Heart (tissue), 3 donors: ENCODE results near the genes LRRC10B, FEN1 and ASRGL1.

GRCh38 chr11:61508386-61508895 lies at the start of gene LRRC10B:
Gene LRRC10B, plus strand, starts transcription at chr11:61508749.
- RAMPAGE, long total RNA, 2 experiments, result no peak in any of the 2 experiments

GRCh38 chr11:61588628-61589102 lies 7.8 kb upstream of the SYT7 start:
- RAMPAGE, long total RNA, 2 experiments, result no peak in any of the 2 experiments

DNA sequence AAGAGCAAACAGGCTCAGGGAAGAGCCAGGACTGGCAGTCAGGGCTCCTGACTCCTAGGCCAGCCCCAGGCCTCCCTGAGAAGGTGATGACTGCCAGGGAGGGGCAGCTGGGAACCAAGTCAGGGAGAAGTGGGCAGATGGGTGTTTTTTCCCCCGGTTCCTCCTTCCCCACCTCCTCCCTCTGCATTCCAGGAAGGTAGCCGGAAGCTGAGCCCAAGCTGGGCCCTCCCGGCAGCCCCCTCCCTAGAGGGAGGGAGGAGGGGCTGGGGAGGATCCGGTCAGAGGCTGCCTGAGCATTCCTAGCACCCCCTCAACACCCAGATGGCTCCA lies 19.6 kb downstream of the MYRF start:
- RAMPAGE, long total RNA, 2 experiments, result no peak in any of the 2 experiments

DNA sequence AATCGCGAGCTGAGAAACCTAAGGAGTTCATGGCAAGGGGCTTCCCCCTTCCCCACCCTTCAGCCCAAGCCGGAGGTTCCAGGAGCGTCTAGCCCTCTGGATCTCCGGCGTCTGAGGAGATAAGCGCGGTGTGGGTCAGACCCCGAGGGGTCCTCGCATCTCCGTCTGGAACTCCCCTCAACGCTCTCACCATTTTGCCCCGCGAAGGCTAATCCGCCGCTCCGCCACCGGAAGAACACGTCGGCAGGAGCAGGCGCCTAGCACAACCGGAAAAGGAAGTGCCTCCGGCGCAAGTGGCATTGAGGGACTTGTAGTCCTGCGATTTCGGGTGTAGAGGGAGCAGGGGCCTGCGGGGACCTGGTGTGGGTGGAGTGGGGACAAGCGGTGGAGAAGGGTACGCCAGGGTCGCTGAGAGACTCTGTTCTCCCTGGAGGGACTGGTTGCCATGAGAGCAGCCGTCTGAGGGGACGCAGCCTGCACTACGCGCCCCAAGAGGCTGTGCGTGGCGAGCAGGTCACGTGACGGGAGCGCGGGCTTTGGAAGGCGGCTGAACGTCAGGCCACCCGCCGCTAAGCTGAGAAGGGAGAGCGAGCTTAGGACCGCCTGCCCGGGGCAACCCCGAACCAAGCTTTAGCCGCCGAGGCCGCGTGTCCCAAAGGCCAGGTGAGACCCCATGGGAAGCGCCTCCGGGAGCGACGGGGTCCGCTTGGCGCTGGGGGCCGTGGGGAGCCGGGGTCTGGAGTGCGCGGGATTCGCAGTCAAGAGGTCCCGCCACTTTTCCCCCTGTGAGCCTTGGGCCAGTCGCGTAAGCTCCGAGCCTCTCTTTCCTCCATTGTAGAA lies at the start of gene FEN1:
FEN1 (plus strand) TSS at position 546 of the 840 bp plus-strand sequence.
- RAMPAGE, long total RNA, 2 experiments, result start-site peak on the plus strand in 2 of 2 experiments, centred at positions 530 to 545 of the sequence, 22 to 61 reads per replicate; start-site peak on the minus strand in 2 of 2 experiments, centred at positions 236 to 237 of the sequence, 3,195 to 5,140 reads per replicate

DNA sequence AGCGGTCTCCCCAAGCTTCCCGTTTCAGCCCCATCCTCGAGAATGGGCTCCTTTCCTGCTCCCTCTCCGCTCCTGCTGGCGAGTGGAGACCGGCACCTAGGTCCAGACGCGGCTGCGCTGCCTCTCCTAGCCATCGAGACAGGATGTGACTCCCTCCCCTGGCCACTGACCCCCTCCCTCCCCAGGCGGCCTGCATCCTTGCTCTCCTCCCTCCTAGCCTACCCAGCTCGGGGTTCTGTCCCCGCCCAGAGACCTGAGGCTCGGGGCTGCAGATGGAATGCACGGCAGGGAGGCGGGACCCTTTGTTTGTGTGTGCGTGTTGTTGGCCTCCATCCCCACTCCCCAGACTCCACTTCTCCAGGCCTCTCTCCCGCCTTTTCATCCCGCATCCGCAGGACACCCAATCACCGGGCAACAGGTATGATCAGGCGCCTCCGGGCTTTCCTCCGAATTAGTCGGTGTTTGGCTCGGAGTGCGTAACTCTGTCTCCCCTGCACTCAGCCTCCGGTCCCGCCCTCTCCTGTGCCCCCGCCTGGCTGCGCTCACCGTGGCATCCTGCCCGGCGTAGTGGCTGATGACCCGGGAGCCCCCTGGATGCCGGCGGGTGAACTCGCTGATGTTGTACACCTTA lies 679 bp downstream of the FADS1 start:
- RAMPAGE, long total RNA, 2 experiments, result no peak in any of the 2 experiments

GRCh38 chr11:61827506-61827721 lies 686 bp upstream of the FADS2 start:
- RAMPAGE, long total RNA, 2 experiments, result no peak in any of the 2 experiments

- RAMPAGE, long total RNA, 2 experiments, result no peak in any of the 2 experiments
Observed at GRCh38 chr11:61910732-61911267, 6.6 kb downstream of the RAB3IL1 start.

DNA sequence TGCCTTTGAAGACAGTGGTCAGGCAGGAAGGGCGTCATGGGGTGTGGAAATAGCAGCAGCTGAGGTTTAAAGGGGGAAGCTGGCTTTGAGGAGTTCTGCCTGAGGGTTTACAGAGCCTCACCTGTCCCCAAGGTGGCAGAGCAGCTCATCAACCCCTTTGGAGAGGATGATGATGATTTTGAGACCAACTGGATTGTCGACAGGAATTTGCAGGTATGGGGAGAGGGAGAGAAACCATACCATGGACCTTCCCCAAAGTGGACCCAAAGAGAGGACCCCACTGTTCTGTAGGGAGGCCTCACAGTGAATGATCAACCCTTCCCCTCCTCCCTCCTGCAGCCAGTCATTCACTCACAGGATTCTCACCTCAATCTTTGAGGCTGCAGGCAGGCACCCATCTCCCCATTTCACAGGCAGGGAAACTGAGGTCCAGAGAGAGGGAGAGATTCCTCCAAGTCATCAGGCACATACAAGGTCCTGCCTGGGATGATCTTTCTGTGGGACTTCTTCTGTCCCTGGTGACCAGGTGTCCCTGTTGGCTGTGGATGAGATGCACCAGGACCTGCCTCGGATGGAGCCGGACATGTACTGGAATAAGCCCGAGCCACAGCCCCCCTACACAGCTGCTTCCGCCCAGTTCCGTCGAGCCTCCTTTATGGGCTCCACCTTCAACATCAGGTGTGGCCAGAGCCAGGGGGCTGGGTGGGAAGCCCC lies 7.9 kb downstream of the FTH1 start:
- RAMPAGE, long total RNA, 2 experiments, result no peak in any of the 2 experiments

- RAMPAGE, long total RNA, 2 experiments, result no peak in any of the 2 experiments
Observed at GRCh38 chr11:61962405-61962554, 5.2 kb downstream of the FTH1 start.

- RAMPAGE, long total RNA, 2 experiments, result no peak in any of the 2 experiments
Observed at GRCh38 chr11:61971158-61972411, 4.2 kb upstream of the FTH1 start.

DNA sequence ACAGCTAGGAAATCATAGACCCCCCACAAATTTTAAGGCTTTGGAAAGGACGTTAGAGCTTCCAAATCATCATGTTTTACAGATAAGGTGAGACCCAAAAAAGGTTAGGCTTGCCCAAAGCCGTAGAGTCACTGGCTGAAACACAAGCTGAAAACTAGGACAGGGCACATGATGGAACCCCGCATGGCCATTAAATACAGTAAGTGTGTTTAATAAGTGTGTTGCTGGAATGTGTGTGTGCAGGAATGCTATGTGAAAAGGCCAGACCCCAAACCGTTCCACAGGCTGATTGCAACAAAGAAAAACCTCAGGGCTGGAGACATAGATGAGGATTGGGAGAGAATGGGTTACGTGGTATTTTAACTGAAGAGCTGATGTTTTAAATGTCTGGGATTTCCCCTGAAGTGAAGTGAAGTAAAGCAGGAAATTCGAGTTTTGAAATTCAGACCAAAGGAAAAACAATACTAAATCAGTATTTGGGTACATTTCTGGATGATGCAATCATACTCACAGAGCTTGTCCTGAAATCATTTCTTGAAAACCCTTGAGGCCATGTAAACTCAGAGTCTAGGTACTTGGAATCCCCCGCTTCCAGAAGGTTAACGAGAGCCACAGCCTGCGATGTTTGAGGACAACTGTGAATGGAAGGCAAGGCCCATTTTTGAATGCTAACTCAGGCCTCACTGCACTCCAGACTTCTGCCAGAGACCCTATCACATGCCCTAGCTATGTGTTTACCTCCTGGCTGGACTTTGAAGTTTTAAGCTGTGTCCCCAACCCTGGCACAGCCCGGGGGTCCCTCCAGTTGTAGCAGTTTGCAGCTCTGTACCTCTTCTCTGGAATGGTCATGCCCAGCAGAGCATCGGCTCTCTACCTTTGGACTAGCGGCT lies 5.2 kb upstream of the FTH1 start:
- RAMPAGE, long total RNA, 2 experiments, result no peak in any of the 2 experiments

- RAMPAGE, long total RNA, 2 experiments, result no peak in any of the 2 experiments
Observed at GRCh38 chr11:62152024-62152410, 28.2 kb downstream of the INCENP start.

DNA sequence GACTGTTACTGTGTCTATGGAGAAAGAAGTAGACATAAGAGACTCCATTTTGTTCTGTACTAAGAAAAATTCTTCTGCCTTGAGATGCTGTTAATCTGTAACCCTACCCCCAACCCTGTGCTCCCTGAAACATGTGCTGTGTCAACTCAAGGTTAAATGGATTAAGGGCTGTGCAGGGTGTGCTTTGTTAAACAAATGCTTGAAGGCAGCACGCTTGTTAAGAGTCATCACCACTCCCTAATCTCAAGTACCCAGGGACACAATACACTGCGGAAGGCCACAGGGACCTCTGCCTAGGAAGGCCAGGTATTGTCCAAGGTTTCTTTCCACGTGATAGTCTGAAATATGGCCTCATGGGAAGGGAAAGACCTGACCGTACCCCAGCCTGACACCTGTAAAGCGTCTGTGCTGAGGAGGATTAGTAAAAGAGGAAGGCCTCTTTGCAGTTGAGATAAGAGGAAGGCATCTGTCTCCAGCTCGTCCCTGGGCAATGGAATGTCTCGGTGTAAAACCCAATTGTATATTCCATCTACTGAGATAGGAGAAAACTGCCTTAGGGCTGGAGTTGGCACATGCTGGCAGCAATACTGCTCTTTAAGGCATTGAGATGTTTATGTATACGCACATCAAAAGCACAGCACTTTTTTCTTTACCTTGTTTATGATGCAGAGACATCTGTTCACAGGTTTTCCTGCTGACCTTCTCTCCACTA lies 10.5 kb upstream of the ASRGL1 start:
- RAMPAGE, long total RNA, 2 experiments, result no peak in any of the 2 experiments

GRCh38 chr11:62337019-62338225 lies at the start of gene ASRGL1:
Gene ASRGL1, plus strand, starts transcription at chr11:62337448.
- RAMPAGE, long total RNA, 2 experiments, result start-site peak on the plus strand in 2 of 2 experiments, at chr11:62337445-62337488 at its widest, 19 to 47 reads per replicate

DNA sequence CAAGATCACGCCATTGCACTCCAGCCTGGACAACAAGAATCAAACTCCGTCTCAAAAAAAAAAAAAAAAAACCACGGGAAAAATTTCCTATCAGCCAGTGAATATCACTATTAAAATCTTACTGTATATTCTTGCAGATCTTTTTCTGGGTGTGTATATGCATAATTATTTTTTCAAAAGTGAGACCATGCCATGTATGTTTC lies 21.3 kb upstream of the SCGB1A1 start:
- RAMPAGE, long total RNA, 2 experiments, result no peak in any of the 2 experiments

DNA sequence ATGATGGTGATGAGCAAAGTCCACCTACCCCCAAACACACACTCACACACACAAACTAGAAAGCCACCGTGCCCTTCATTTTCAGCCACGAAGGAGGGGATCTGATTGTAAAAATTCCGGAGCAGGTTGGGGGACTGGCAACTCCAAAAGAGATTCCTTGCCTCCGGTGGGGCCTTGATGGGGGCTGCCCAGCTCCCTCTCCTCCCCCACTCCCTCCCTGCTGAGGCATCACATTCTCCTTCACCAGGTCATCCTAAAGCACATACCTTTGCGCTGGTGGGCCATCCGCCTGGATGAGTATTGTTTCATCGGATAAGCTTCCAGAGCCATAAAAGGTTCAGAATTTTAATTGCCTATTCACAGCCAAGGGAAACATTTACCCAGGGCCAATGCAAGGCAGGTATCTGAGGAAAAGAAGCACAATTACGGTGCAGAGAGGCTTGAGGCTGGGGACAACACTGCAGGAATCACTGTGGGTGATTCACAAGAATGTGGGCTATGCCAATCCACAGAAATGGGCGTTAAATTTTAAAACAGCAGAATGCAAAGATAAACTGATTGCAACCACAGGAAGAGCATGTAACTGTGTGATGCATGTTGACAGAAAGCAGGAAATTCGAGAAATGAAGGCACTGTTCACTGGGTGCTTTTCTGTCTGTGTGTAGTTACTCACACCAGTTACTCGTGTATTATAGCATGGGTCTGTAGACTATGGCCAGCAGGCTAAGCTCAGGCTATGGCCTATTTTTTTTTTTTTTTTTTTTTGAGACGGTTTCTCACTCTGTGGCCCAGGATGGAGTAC lies 7.8 kb downstream of the SCGB1A1 start:
- RAMPAGE, long total RNA, 2 experiments, result no peak in any of the 2 experiments

GRCh38 chr11:62444090-62445323 lies 25.7 kb downstream of the SCGB1A1 start:
- RAMPAGE, long total RNA, 2 experiments, result no peak in any of the 2 experiments

- RAMPAGE, long total RNA, 2 experiments, result no peak in any of the 2 experiments
Observed at GRCh38 chr11:62501920-62502886, 44.4 kb downstream of the AHNAK start.

GRCh38 chr11:62504245-62504812 lies 42.3 kb downstream of the AHNAK start:
- RAMPAGE, long total RNA, 2 experiments, result no peak in any of the 2 experiments

DNA sequence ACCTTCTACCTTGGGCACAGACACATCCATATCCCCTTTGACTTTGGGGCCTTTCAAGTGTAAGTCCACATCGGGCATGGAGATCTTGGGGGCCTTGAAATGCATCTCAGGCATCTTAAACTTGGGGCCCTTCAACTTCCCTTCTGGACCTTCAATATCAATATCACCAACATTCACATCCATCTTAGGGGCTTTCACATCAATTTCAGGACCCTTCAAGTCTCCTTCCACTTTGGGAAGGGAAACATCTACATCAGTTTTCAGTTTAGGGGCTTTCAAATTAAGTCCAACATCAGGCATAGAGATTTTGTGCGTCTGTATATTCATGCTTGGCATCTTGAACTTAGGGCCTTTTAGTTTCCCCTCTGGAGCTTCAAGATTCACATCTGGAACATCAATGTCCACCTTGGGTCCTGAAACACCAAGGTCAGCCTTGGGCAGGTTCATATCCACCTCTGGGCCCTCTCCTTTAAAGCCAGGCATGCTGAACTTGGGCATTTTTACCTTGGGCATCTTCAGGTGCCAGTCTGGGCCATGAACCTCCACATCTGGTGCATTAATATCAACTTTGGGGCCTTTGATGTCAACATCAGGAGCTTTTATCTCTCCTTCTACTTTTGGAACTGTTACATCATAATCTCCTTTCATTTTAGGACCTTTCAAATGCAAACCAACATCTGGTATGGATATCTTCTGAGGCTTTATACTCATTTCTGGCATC lies 17.1 kb downstream of the AHNAK start:
- RAMPAGE, long total RNA, 2 experiments, result no peak in any of the 2 experiments